Zone of skin (tissue), 1 donor: ENCODE results near the genes TRABD, HDAC10, PLXNB2, ADM2 and SYCE3.

- RRBS, result no CpG with 5 or more reads among the region's 23 CpGs
Measured at GRCh38 chr22:50182650-50183527, 2.8 kb upstream of the TRABD start.

DNA sequence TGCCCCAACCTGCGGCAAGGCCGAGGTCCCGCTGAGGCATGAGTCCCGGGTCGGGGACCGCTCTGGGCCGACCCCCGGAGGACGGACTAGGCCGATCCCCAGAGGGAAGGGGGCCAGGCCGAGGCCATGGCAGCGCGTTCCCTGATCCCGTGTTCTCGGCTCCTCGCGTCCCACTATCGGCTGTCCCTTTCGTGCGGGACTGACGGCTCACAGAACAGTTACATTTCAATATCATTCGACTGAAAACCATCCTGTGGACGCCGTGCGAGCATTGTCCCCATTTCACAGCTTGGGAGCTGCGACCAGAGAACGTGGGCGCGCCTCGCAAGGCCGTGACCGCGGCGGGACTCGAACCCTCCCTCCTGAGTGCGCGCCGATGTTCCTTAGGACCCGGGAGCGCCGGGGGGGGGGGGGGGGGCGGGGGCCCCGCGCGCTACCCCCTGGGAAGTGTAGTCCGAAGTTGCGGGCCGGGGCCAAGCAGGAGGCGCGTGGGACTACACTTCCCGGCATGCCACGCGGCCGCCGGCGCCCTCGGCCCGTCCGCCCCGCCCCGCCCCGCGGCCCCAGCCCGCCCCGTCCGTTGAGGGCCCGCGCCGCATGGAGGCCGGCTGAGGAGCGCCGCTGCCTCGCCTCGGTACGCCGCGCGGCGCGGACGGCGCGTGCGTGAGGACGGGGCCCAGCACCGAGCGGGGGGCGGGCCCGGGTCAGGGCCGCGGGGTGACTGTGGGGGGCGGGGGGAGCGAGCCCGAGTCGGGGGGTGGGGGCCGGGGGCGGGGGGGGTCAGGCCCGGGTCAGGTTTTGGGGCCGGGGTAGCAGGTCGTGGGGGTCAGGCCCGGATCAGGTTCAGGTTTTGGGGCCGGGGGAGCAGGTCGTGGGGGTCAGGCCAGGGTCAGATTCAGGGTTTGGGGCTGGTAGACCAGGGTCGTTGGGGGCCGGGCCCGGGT is at the start of gene TRABD:
TSS of gene TRABD (plus strand) at position 571 of the 944 bp plus-strand sequence.
- RRBS, result 3% methylated on average over 45 of the region's 106 CpGs

DNA sequence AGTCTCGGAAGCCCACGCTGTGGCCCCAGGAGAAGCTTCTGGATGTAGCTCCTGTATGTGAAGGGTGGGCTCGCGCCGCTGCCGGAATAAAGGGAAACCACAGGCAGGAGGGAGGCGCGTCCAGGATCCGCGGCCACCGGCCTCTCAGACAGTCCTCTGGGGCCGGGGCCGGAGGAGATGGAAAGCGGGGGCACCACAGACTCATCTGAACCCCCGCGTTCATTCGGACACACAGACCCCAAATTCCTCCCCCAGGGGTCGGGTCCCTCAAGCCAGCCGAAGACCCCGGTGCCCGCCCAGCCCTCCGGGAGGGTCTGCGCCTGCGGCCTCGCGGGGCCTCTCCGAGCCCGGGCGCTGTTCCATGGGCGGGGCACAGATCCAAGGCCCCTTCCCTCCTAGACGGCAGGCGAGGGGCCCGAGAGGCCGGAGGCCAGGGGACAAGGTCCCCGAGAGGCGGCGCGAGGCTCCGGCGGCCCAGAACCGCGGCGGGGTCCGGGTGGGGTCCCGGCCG is 608 bp upstream of the SELENOO start:
- RRBS, result 2% methylated on average over 23 of the region's 46 CpGs

DNA sequence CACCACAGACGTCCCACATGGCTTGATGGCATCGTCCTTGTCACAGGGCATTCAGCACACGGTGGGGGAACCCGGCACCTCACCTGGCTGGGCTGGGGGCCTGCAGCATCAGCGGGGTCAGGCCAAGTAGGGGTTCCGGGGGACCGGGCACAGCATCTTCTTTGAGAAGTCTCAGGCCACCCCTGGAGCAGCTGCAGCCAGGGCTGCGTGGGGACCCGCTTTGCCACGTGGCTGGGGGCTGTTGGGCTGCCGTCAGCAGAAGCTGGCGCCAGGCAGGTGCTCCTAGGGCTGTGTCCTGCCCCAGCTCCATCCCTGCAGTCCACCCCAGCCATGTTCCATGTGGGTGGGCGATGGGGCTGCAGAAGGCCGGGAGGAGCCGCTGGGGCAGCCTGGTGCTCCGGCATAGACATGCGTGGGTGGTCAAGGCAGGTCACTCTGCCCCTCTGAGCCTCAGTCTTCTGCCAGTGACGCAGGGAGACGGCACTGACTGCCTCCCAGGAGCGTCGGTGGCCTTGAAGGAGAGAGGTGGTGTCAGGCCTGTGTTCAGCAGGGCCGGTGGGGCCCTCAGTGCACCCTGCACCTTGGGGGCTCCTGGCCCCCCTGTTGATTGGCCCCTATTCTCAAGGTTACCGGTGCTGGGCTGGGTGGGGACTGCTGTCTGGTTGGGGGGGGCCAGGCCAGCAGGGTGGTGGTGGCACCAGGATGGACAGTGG is 8.5 kb downstream of the SELENOO start:
- RRBS, result 68% methylated on average over 5 of the region's 23 CpGs

GRCh38 chr22:50217898-50219065 is 17.5 kb downstream of the SELENOO start:
- RRBS, result 77% methylated on average over 5 of the region's 57 CpGs

- RRBS, result 3% methylated on average over 59 of the region's 80 CpGs
Measured at GRCh38 chr22:50251020-50251818, at the start of gene HDAC10. Gene HDAC10, minus strand, starts transcription at chr22:50251265.

- RRBS, result 84% methylated on average over 4 of the region's 14 CpGs
Measured at GRCh38 chr22:50297915-50298366, 9.5 kb downstream of the PLXNB2 start.

DNA sequence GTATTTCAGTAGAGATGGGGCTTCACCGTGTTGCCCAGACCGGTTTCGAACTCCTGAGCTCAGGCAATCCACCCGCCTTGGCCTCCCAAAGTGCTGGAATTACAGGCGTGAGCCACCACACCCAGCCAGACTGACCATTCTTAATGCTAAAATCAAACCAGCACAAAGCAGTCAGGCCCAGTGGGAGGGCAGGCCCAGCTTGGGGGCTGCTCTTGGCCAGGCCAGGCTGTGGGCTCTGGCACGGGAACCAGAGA is 8.7 kb downstream of the PLXNB2 start:
- RRBS, result no CpG with 5 or more reads among the region's 6 CpGs

- RRBS, result 1% methylated on average over 45 of the region's 111 CpGs
Measured at GRCh38 chr22:50306969-50308246, at the start of gene PLXNB2. Gene PLXNB2, minus strand, starts transcription at chr22:50307646.

DNA sequence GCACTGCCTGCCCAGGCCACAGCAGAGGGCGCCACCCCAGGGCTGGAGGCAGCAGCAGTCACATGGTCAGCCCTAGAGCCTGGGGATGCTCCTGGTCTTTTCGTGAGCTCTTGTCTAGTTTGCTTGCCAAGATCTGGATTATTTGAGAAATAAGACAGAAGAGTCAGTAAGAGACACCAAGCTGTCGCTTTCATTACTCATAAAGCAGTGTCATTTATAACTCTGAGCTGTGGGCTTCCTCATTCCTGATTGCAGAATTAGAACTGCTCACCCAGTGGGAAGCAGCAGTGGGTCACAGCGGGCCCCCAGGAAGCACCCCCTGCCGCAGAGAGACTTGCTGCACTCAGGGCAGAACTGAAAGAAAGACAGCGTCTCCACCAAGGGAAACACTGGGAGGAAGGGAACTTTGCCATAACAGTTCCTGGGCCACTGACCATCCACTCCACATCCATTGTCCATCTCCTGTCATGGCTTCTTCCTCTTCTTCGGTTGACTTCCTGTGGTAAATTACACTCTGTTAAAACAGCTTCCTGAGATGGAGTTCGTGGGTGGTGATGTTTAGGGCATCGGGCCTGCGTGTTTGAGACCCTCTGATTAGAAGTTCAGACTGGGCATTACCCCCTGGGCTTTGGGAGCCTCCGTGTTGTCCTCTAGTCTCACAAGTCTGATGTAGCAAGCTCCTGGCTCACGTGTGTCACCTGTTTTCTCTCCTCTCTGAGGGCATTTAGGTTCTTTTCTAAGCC is 56.9 kb downstream of the PPP6R2 start:
- RRBS, result no CpG with 5 or more reads among the region's 12 CpGs

- RRBS, result no CpG with 5 or more reads among the region's 2 CpGs
Measured at GRCh38 chr22:50400565-50401043, 57.5 kb downstream of the PPP6R2 start.

DNA sequence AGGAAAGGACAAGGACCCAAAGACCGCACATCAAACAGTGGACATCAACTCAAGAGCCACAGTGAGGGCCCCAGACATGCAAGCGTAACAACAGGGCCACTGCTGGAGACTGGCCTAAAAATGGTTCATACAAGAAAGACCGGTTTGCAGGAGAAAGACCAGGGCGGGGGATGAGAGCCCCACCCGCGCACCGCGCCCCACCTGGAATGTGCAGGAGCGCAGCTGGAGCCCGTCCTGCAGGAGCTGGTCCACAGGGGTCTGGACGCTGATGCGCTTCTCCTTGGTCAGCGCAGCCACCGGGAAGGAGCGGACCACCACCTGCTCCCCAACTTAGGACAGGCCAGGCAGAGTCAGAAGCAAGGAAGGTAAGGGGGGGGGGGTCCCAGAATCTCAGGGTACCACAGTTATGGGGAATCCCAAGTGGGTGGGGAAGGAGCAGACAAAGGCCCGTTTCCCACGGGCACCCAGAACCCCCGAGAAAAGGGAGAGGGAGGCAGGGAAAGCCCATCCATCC is 13.8 kb downstream of the SBF1 start:
- RRBS, result no CpG with 5 or more reads among the region's 18 CpGs

- RRBS, result no CpG with 5 or more reads among the region's 14 CpGs
Measured at GRCh38 chr22:50467626-50467924, 7.3 kb downstream of the SBF1 start.

DNA sequence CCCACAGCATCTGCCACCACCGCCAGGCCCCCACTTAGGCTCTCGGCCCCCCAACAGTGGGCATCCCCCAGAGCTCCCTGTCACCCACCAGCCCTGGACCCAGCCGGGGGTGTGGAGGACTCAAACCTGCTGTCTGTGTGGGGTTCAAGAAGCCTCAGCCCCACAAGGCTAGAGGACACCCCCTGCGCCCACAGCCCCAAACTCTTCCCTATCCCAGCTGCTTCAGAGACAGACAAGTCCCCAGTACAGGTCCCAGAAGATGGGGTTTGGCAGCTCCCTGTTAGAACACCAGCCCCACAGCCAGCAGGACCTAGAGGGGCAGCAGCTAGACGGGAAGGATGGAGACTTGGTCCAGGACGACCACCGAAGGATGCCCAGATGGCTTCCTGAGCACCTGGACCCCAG is 6.0 kb downstream of the SBF1 start:
- RRBS, result no CpG with 5 or more reads among the region's 7 CpGs

DNA sequence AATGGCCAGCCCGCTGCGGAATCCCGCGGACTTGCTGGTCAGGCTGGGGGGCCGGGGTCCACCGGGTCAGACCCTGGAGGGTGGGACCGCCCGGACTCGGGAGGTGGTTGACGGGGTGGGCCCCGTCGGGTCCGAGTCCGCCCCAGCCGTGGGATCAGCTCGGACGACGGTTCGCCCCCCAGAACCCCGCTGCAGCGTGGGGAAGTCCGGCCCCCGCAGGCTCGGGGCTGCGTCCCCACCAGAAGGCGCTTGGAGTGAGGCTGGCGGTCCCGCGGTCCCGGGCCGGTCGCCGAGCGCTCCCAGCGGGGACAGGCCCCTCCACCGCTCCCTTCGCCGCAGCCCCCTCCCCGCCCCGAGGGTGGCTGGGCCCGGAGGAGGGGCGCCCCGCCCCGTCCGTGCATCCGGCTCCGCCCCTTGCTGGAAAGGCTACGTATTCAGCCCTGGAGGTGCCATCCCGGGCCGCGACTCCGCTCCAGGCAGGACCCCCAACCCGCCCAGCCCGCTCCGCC is at the start of gene ADM2:
TSS of gene ADM2 (plus strand) at position 420 of the 509 bp plus-strand sequence.
- RRBS, result 4% methylated on average over 31 of the region's 55 CpGs

DNA sequence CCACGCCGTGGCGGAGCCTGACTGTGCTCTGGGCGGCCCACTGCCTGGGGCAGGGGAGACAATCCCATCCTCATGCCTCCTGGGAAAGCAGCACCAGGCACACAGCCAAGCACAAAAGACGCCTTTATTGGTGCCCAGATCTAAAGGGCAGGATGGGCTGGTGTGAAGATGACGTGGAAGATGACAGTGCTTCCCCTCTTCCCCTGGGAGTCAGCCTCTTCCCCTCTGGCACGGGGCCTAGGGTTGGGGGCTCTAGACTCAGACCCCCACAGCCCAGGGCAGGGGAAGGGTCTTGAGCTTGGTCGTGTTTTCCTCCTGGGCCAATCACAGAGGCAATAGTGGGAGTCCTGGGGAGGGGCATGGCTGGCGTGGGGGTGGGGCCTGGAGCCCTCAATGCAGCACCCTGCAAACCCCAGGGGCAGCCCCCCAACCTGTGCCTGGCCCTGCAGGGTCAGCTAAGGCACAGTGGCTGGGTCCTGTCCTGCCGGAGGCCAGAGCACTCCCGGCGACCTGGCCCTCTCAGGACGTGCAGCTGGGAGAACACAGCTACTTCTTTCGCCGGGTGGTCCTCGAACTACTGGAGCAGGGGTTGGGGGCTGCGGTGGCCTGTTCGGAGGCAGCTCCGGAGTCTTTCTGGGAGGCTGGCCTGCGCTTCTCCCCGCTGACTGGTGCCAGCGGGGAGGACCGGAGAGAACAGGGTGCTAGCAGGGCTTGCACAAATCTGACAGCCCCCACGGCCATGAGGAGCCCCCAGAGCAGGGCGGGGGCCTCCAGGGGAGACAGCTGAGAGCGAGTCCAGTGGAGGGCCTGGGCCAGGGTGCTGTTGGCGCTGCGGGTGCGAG is 4.4 kb downstream of the LMF2 start:
- RRBS, result 92% methylated on average over 13 of the region's 29 CpGs

- RRBS, result 90% methylated on average over 8 of the region's 44 CpGs
Measured at GRCh38 chr22:50505630-50506422, 1.7 kb downstream of the LMF2 start.

DNA sequence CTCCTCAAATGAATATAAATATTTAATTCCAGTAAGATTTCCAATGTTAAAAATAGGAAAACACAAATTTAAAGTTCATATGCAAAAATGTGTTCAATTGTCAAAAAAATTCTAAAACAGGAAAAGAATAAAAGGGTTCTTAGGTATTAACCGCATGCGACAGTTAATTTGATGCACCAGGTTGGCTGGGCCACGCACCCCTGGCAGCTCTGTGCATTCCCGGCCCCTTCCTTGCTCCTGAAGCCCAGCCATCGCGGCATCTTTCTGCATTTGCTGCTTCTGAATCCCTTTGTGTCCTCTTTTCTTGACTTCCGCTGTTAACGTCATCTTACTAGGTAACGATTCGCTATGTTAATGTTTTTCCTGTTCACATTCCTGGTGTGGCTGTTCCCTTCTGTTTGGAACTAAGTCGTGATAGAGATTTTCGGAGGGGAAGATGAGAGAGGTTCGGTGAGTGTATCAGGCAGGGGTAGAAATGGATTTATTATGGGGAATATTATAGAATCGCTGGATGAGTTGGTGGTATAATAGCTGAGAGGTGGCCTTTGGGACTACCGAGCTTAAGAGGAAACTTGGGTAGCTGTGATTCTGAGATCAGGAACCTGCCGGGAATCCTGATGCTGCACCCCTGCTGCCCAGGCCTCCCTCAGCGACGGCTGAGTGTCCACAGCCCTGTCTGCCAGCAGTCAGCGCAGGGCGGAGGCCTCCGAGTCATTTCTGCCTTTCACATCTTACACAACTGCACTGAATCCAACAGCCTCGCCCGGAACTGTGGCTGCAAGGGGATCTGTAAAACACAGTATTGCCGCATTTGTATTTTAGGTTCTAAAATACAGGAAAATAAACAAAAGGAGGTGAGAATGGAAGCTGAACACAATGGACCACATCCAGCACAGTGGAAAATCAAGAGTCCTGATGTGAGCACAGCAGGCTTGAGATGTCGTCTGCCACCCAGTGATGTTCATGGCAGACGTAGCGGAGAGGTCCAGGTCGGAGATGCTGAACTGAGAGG is 5.7 kb upstream of the ODF3B start:
- RRBS, result no CpG with 5 or more reads among the region's 28 CpGs

- RRBS, result 24% methylated on average over 43 of the region's 80 CpGs
Measured at GRCh38 chr22:50548373-50549276, 2.9 kb downstream of the KLHDC7B start.

DNA sequence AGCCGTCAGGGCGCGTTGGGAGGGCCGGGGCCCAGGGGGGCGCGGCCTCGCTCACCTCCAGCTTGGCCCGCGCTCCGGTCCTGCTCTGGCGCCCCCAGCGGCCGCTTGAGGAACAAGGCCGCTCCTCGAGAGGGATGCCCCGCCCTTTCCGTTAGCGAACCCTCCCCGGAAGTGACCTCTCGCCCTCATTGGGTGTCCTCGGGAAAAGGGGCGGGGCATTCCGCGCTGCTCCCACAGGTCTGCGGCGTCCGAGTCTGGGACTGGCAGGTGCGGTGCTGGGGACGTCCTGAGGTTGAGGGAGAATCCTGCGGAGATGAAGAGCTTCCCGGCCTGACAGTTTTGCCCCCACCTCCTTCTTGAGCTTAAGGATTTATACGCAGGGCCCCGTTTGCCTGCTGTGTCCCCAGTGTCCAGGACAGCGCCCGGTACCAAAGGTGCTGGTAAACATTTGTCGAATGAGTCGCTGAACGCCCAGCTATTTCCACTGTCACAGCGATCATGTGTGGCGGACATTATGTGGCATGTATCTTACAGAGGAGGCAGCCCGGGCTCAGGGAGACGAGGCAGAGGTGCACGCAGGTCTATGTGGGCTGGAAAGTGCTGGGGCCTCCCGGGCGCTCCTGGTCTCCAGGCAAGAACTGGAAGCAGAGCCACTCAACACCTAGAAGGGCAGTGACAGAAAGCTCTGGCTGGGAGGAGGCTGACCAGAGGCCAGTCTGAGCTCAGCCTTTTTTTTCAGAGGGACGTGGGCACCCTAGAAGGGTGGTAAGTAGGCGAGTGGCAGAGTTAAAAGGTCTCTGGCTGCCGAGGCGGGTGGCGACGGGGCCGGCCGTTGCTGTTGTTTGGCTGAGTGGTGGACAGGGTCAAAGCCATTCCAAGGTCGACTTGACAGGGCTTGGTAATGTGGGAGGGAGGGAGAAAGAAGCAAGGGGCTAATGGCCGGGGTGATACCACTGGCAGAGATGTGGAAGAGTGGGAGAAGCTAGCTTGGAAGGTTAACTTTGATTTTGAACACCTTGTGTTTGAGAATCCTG is at the start of gene SYCE3:
TSS of gene SYCE3 (minus strand) at position 117 of the 1,034 bp plus-strand sequence.
- RRBS, result 3% methylated on average over 25 of the region's 55 CpGs